HGPS cell (cell line): ENCODE data around the genes RNLS and STAMBPL1.

- RRBS, result no CpG with 5 or more reads among the region's 3 CpGs
Measured at GRCh38 chr10:87170424-87170904, 54.8 kb upstream of the NUTM2A start.

- RRBS, result no CpG with 5 or more reads among the region's 5 CpGs
Measured at GRCh38 chr10:87668496-87668920, 8.8 kb downstream of the PAPSS2 start.

DNA sequence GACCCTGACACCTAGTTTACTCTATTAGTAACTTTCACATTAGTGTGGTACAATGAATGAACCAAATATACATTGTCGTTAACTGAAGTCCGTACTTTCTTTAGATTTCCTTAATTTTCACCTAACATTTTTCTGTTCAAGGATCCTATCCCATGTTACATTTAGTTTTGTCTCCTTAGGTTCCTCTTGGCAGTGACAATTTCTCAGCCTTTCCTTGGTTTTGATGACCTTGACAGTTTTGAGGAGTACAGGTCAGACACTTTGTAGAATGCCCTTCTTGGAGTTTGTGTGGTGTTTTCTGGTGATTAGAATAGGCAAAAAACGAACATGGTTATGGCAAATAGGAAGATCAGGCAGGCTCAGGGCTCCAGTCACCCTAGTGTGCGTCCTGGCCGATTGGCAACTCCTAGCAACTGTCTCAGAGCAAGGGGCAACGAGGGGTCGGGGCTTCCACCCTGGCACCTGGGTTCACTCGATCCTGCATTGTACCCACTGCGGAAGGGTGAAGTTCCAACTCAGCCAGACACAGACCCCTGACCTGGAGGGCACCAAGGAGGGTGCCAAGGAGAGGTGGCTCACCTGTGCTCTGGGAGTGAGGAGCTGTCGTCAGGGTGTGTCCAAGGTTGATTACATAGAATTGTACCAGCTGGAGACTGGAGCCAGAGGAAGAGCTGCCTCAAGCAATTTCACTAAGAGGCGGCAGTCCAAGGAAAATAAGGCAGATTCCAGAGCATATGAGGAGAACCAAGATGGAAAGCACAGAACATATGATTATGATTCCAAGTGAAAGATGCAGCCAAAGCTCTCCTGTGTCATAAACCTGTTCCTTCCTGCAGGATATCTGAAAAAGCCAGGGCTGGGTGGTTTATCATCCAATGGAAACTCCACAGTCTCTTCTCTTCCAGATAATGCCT is 37.5 kb downstream of the PAPSS2 start:
- RRBS, result no CpG with 5 or more reads among the region's 11 CpGs

GRCh38 chr10:87713684-87714259 is 54.1 kb downstream of the PAPSS2 start:
- RRBS, result no CpG with 5 or more reads among the region's 6 CpGs

DNA sequence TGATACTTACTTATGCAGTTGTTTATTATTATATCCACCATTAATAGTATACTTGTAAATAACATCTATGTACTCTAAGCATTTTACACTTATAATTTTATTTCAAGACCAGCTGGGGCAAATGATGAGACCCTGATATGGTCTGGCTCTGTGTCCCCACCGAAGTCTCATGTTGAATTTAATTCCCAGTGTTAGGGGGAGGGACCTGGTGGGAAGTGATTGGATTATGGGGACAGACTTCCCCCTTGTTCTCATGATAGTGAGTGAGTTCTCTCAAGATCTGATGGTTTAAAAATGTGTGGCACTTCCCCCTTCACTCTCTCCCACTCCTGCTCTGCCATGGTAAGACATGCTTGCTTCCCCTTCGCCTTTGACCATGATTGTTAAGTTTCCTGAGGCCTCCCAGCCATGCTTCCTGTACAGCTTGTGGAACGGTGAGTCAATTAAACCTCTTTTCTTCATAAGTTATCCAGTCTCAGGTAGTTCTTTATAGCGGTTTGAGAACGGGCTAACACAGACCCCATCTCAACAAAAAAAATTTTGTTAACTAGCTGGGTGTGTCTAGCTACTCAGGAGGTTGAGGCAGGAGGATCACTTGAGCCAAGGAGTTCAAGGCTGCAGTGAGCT is 57.9 kb downstream of the ATAD1 start:
- RRBS, result no CpG with 5 or more reads among the region's 5 CpGs

DNA sequence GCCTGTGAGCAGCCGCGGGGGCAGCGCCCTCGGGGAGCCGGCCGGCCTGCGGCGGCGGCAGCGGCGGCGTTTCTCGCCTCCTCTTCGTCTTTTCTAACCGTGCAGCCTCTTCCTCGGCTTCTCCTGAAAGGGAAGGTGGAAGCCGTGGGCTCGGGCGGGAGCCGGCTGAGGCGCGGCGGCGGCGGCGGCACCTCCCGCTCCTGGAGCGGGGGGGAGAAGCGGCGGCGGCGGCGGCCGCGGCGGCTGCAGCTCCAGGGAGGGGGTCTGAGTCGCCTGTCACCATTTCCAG is 269 bp downstream of the PTEN start:
- RRBS, result 1% methylated on average over 5 of the region's 37 CpGs

- RRBS, result no CpG with 5 or more reads among the region's 6 CpGs
Measured at GRCh38 chr10:87868975-87869436, 5.6 kb downstream of the PTEN start.

- RRBS, result no CpG with 5 or more reads among the region's 3 CpGs
Measured at GRCh38 chr10:87879843-87880581, 16.6 kb downstream of the PTEN start.

DNA sequence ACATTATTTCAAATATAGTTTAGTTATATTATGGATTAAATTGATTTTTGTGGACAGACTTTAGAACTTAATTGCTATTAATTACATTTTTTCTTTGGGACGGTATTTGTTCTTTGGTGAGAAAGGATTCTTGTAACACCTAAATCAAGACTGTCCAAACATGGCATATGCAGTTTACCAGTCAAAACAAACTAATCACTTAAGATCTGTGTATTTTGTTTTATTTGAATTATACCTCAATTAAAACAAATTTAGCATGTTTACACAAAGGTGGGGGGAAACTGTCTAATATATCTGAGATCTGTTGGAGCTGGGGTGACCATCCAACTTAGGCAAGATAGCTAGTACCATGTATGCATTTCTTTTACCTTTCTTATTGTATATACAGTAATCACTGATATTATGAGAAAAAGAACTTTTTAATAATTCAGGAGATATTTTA is 20.0 kb downstream of the PTEN start:
- RRBS, result no CpG with 5 or more reads among the region's 1 CpG

GRCh38 chr10:87920251-87920687 is 56.8 kb downstream of the PTEN start:
- RRBS, result no CpG with 5 or more reads among the region's 1 CpG

- RRBS, result no CpG with 5 or more reads among the region's 3 CpGs
Measured at GRCh38 chr10:87966981-87967463, 103.6 kb downstream of the PTEN start.

DNA sequence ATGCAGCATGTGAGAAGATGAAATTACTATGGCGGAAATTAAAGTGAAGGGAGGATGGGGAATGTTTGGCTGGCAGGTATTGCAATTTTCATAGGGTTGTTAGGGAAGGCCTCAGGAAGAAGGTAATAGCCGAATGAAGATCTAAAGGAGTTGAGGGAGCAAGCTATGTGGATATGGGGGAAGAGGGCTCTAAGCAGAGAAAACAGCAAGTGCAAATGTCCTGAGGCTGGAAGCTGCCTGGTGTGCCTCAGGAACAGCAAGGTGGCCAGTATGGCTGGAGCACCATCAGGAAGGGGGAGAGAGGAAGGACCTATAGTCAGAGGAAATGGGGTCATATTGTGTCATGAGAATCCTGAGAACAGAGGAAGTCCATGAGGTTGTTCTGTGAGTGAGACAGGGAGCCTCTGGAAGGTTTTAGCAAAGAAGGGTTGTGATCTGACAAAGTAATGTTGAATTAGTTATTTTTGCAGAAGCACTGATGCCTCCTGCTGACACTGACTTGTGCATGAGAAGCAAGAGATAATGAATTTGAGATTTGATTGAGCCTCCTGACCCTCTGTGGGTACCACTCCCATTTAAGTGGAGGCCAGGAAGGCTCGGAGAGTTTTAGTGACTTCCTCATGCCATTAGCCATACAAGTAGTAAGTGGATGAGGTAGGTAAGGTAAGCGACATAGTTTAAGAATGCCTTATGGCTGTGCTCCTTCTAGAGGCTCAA is 204.3 kb downstream of the PTEN start:
- RRBS, result no CpG with 5 or more reads among the region's 4 CpGs

- RRBS, result 7% methylated on average over 31 of the region's 70 CpGs
Measured at GRCh38 chr10:88582487-88583696, at the start of gene RNLS. Gene RNLS (minus strand): TSS chr10:88583318.

DNA sequence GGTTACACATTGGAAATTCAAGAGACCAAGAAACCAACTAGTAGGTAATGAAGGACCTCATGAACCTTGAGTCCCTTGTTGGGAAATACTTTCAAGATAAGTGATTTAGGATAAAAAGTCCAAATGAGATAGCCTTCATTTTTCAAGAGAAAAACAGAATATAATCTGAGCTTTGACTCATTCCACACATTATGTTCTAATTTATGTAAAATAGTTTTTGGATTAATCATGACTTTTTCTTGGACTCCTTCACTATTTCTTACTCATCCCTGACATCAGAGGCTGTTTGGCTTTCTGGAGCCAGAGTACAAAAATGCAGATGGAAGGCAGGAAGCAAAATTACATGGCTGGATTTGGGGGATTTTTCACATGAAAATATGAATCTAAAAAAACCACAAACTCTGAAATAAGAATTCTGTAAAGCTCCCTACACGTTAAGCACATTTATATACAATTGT is 13.0 kb upstream of the LIPF start:
- RRBS, result no CpG with 5 or more reads among the region's 1 CpG

DNA sequence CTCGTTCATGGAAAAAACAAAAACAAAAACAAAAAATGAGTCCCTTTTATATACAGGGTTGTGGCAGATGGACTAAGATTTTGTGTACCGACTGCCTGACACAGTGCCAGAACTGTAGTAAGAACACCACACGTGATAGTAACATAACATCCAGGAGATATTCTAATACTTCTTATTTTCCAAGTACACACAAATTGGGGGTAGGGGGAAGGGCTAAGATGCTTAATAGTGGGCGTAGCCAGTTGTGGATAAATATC is 527 bp upstream of the STAMBPL1 start:
- RRBS, result no CpG with 5 or more reads among the region's 4 CpGs

GRCh38 chr10:88879847-88880955 is at the start of gene STAMBPL1:
Gene STAMBPL1 (plus strand): TSS chr10:88880245.
- RRBS, result 2% methylated on average over 23 of the region's 99 CpGs

- RRBS, result no CpG with 5 or more reads among the region's 5 CpGs
Measured at GRCh38 chr10:88948577-88949460, 3.8 kb downstream of the ACTA2 start.

DNA sequence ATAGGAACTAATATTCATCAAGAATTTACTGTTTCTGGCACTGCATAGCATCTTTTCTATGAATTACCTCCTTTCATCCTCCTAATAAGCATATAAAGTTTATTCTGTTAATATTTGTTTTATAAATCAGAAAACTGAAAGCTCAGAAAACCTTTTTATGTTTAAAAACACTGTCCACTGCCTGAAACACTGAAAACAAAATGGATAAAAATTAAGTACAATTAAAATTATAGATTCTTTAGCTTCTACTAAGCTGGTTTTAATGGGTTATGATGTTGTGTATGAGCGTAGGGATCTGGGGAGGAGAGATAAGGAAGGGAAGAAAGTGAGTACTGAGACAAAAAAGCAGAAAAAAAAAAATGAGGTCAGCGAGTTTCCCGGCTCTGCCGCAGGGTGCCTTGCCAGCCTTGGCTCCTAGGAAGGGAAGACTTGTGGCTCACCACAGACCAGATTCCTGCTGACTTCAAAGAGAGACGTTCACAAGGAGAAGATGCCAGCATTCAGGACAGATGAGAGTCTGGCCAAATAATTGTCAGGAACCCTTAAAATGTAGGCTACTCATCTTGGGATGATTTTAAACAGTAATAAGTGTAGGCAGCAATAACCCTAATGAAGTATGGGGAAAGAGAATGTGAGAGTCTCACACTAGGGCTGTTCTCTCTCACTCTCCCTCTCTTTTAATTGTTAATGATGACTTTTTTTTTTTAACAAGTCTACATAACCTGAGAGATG is 11.5 kb upstream of the FAS start:
- RRBS, result no CpG with 5 or more reads among the region's 5 CpGs

DNA sequence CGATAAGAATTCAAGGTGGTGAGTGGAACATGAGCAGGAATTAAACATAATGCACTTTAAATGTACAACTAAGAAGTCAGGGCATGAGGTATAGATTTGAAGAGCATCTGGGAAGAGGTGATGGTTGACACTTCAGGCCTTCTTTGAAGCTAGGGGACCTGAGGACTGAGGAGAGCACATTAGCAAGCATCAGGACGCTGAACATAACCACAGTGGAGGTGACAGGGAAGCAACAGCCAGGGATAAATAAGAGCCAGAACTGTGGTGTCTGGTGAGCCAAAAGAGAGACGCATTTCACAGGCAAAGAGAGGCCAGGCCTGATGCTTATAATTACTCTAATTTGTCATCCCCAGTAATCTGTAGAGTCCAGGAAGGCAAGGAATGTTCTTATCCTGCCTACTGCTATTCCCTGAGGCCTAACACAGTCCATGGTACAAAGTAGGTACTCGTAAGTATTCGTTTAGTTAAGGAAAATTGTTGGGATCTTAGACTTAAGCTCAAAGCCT is 10.4 kb upstream of the FAS start:
- RRBS, result no CpG with 5 or more reads among the region's 5 CpGs

DNA sequence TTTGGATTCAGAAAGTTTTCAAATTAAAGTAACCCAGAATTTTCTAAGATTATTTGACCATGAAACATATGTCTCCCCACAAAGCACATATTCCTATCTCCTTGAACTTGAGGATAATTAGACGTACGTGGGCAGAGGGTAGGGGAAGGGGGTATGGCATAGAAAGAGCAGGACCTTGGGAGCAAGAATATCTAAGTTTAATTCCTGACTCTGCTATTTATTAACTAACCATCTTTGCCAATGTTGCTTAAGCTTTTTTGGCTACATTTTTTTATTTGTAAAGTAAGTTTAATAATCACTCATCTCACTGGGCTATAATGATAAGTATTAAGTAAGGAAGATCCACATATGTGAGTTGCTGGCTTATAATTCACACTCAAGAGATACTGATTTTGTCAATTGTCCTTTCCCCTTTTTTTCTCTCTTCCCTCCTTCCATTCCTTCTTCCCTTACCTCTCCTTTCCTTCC is 1.7 kb upstream of the FAS start:
- RRBS, result no CpG with 5 or more reads among the region's 2 CpGs